SK-N-MC (cell line): ENCODE measurements around the gene CLEC18C.

DNA sequence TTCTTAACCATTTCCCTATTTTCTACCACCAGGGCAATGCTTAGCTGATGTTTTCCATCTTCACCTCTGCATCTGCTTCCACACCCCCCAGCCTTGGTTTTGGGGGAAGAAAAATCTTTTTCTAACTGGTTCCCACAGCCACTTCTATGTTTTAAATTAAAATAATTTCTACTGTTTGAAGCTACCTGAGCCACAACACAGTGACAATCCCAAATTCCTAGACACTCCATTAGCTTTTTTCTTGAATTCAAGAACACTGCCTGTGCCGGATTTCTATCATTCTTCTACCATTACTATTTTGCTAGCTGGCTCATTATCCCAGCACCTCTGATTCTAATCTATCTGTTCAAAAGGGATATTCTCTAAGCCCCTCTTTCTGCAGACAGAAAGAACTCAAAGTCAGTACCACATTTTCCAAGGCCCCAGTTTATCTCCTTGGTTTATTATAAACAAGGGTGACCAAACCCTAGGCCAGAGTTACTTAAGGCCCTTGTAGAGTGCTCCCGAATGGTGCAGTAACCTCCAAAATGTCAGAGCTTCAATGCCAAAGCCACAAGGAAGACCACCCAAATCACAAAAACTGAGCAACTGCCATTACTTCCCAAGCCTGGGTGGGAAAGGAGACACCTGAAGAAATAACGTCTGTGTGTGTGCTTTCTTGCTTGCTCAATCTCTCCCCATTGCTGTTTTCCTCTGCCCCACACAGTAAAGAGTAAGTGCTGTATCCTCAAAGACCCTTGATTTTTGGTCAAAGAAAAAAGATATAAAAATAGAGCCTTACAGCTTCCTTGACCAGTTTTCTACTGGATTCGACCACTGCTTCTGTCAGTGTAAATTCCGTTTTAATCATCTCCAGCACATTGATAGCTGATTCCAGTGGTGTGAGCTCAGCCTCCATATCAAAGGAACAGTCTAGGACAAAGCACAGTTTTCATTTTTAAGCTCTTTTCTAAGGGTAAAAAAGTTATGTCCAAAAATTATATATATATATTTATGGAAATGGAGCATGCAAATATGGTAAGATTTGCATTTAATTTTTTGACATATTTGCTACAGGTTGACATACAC lies 1.7 kb downstream of the TERF2 start:
- RRBS: no CpG with 5 or more reads among the region's 5 CpGs

- RRBS: no CpG with 5 or more reads among the region's 1 CpG
Observed at GRCh38 chr16:69613340-69613851, 47.6 kb downstream of the NFAT5 start.

DNA sequence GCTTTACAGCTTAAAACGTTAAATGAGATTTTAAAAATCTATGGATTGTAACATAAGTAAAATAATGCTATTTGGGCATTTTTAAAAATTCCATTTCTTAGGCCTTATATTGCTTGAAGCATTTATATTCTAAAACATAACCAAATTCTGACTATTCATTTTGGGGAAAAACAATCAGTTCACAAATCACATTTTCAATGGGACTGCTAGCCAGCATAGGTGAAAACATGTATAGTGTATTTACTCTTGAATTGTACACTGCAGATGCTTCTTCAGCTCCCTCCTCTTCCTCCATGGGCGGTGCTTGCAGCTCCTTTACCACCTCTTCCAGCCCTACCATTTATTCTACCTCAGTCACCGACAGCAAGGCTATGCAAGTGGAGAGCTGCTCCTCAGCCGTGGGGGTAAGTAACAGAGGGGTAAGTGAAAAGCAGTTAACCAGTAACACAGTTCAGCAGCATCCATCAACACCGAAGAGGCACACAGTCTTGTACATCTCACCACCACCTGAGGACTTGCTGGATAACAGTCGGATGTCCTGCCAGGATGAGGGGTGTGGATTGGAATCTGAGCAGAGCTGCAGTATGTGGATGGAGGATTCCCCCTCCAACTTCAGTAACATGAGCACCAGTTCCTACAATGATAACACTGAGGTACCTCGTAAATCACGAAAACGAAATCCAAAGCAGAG lies 79.5 kb downstream of the NQO1 start:
- RRBS: no CpG with 5 or more reads among the region's 9 CpGs

- RRBS: no CpG with 5 or more reads among the region's 6 CpGs
Observed at GRCh38 chr16:69697198-69698169, 28.9 kb downstream of the NQO1 start.

- RRBS: no CpG with 5 or more reads among the region's 20 CpGs
Observed at GRCh38 chr16:69724771-69725754, 1.3 kb downstream of the NQO1 start.

DNA sequence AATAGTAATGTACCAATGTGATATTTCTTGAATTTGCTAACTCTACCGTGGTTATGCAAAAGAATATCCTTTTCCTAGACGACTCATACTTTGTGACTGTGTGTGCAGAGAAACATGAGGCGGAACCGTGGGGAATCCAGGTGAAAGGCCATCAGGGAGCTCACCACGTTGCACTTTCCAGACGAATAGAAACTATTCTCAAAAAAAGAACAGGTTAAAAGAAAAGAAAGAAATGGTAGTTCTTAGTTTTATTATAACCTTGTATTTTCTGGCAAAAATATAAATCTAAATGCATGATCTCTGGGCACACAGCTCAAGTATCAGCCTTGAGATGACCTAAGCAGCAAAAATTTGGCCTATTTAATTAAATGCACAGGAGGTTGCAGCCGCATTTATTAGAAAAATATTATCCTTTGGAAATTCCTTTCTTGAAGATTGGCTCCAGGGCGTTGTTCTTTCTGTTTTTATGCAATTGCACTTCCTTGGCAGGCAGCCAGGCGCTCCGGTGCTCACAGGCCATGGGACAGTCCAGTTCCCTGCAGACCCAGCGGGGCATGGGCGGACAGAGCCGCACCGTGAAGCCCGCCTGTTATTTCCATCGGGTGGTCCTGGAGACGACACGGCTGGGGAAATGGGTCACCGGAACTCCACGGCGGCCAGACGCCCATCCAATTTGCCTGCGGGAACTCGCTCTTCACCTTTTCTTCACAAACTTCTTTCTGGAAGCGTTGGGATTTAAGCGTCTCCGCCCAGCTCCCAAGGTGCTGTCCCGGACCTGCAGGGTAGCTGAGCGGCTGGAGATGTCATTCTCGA lies 12.9 kb downstream of the NOB1 start:
- RRBS: no CpG with 5 or more reads among the region's 30 CpGs

- RRBS: no CpG with 5 or more reads among the region's 14 CpGs
Observed at GRCh38 chr16:69861339-69862203, 89.6 kb upstream of the CLEC18A start.

DNA sequence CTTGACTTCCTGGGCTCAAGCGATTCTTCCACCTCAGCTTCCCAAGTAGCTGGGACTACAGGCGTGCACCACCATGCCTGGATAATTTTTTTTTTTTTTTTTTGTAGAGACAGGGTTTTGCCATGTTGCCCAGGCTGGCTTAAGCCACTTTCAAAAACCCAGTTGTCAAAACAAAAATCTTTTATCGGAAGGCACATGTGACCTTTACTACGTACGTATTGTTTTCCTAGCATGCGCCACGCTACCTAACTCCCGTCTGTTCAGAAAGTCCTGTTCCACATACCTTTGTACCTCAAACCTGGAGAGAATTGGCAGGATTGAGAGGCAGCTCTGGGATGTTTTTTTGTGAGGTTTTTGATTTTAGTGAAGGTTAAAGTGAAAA lies 61.1 kb upstream of the CLEC18A start:
- RRBS: no CpG with 5 or more reads among the region's 8 CpGs

DNA sequence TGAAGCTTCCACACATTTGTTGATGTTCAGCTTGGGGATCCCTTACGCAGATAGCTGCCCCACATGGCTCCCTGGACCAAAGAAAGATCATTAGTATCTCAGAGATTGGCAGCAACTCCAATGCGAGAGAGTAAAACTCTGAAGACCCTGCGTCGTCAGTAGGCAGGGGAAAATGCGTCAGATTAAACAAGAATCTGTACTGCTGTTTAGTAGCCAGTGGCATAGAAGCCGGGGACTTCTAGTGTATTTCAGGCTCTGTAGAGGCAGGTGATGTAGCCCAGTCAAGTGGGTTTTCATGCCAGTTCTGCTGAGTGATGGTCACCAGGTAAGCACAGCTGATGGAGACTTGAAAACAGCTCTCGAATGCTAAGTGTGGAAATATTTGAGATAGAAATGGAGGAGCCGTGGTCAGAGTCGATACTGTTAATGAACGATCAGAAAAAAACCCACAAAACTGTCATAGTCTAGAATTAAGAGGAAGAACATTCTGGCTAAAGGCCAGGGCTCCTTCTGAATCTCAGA lies 24.4 kb upstream of the CLEC18A start:
- RRBS: no CpG with 5 or more reads among the region's 10 CpGs

- RRBS: no CpG with 5 or more reads among the region's 17 CpGs
Observed at GRCh38 chr16:70173625-70174051, at the start of gene CLEC18C. Gene CLEC18C, plus strand, starts transcription at chr16:70173787.

- RRBS: no CpG with 5 or more reads among the region's 9 CpGs
Observed at GRCh38 chr16:70252681-70253013, 907 bp upstream of the EXOSC6 start.

GRCh38 chr16:70418072-70418815 lies 20.7 kb downstream of the ST3GAL2 start:
- RRBS: no CpG with 5 or more reads among the region's 14 CpGs

- RRBS: no CpG with 5 or more reads among the region's 12 CpGs
Observed at GRCh38 chr16:70432415-70433140, 6.3 kb downstream of the ST3GAL2 start.

- RRBS: no CpG with 5 or more reads among the region's 25 CpGs
Observed at GRCh38 chr16:70450558-70451014, 3.8 kb upstream of the FCSK start.

DNA sequence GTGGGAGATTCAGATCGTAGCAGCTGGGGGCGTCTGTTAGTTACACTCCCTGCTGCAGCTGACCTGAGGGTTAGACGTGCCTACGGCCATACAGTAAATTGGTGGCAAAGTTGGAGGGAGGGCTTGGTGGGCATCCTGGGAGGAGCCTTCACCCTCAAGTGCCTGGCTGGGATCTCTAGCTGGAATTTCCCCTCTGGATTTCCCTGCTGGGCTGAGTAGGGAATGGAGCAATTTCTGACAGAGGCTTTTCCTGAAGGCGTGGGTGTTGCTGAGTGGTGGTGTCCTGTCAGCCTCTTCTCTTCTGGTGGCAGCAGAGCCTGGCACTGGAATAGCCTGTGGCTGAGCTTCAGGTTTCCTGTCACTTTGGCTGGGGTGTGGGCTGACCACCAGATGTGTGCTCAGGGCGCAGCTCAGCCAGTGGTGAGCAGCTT lies 6.5 kb downstream of the FCSK start:
- RRBS: no CpG with 5 or more reads among the region's 6 CpGs

DNA sequence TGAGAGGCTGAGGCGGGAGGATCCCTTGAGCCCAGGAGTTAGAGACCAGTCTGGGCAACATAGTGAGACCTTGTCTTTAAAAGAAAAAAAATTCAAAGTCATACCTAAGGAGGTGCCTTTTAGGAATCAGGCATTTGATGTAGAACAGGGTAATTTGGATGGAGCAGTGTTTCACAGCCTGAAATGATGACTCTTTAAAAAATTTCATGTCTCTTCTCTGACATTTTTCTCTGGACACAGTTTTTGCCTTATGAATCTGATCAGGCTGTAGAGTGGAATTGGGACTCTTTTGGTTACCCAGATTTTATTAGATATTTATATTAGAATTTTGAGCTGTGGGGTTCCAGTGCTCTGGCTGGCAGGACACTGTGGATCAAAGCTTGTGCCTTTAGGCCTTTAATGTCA lies 14.2 kb downstream of the SF3B3 start:
- RRBS: no CpG with 5 or more reads among the region's 1 CpG

DNA sequence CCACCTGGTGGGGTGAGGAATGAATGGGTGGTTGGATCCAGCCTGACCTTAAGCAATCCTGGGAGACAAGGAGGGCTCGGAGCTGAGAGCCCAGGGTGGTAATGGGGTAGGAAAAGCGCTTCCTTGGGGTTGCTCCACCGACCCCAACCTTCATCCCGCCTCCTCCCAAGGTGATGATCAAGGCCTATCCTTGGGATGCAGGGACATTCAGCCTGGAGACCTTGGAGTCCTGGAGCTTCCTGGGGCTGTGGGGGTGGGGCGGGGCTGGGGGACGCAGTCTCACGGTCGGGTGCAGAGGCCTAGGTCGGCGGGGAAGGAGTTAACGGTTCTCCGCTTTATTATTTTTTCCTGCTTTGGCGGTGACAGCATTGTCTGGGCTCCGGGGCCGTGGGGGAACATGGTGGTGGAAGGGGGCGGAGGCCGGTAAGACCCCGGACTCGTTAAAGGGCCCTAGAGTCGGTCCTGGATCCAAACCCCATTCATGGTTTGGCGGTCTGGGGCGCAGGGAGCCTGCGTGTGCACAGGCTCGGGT lies 834 bp downstream of the MTSS2 start:
- RRBS: 20% methylated on average over 1 of the region's 24 CpGs

DNA sequence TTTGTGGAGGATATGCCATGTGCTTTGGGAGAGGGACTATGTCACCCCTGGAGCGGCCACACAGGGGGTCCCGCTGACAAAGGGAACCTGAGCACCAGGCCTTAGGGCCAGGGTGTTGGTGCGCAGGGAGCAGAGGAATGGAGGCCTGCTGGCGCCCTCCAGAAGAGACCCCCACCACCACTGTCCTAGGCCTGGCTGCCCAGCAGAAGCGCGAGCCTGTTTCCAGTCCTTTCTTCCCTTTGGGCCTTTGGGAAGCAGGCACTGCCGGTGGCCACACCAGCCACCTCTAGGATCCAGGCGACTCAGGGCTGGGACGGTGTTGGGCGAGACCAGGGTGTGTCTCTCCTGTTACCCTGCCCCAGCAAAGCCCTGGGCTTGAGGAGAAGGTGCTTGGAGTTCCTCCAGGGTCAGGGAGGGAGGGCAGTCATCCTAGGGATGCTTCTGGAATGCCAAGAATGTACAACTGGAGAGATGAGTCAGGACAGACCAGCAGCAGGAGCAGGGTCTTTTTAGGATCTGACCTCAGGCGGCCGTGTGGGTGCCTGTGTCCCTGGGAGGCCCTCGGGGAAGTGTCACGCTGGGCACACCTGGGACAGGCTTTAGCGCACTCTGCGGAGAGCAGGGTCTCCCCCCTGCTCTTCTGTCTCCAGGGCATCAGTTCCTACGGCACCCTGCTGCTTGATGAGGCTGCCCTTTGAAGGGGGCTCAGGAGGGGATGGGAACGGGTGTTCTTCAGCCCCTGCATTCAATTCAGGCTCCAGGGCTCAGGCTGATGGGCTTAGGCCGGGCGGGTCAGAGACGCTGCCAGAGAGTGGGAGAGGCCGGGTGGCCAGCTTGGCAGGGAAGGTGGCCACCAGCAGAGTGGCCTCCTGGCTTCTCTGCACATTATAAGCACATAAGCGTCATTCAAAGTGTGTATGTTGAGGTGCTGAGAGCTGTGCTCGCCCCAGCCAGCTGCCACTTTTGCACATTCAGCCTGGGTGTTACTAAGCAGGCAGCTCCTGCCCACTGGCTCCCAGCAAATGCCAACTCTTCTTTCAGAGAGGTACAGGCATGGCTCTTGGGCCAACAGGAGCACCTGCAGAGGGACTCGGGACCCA lies 8.3 kb upstream of the MTSS2 start:
- RRBS: no CpG with 5 or more reads among the region's 25 CpGs

GRCh38 chr16:70709592-70710059 lies 23.8 kb upstream of the MTSS2 start:
- RRBS: no CpG with 5 or more reads among the region's 7 CpGs